Urinary bladder (tissue), 3 donors: ENCODE data around the gene FAM53B.

DNA sequence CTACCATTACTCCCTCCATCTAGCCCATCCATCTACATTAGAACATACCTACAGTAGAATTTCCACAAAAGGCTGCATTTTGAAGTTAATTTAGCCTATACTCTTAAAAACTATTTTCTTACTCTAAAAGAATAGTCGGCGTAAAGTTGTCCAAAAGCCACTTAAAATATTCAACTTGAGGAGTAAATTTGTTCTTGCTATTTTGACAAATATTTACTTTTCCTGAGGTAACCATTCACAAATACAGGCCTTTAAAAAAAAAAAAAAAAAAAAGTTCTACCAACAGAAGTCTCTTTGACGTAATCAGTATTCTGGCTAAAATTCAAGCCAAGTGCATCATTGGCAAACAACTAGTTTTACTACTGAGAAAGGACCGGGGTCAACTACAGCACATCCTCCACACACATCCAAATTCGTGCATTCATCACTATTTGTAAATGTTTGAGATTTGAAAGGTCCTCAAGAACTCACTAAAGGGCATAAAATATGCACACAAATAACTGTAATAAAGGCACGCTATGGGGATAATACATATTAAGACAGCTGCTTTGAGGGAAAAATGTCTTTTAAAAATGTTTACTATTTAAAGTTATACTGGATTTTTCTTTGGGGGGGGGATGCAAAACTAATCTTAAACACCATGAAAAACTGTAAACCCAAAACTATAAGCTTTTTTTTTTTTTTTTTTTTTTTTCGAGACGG, 2.0 kb downstream of the OAT start:
- PRO-cap: unidirectional peak, plus-strand start at position 353 of the sequence
- RAMPAGE, long total RNA: no peak

DNA sequence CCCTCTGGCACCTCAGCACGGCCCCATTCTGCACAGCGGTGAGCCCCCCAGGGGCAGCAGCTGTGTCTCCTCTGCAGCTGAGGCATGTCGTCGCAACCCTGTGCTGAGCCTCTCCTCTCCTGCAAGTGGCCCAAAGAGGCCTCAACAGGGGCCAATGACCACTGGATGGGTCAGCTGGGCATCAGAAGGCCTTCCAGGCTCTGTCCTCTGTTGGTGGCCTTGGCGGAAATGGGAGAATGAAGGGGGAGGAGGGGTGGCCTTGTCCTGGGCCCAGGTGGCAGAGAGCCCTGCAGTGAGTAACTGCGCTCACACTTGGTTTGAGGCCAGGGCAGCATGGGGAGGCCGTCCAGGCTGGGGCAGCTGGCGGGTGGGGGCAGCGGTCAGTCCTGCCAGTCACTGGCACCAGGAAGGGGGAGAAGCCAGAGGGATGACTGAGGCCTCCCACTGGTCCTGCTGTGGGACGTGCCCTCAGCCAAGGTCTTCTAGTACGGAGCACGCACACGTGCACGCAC, 59.8 kb downstream of the LHPP start:
- PRO-cap: no peak
- RAMPAGE, long total RNA: no peak

DNA sequence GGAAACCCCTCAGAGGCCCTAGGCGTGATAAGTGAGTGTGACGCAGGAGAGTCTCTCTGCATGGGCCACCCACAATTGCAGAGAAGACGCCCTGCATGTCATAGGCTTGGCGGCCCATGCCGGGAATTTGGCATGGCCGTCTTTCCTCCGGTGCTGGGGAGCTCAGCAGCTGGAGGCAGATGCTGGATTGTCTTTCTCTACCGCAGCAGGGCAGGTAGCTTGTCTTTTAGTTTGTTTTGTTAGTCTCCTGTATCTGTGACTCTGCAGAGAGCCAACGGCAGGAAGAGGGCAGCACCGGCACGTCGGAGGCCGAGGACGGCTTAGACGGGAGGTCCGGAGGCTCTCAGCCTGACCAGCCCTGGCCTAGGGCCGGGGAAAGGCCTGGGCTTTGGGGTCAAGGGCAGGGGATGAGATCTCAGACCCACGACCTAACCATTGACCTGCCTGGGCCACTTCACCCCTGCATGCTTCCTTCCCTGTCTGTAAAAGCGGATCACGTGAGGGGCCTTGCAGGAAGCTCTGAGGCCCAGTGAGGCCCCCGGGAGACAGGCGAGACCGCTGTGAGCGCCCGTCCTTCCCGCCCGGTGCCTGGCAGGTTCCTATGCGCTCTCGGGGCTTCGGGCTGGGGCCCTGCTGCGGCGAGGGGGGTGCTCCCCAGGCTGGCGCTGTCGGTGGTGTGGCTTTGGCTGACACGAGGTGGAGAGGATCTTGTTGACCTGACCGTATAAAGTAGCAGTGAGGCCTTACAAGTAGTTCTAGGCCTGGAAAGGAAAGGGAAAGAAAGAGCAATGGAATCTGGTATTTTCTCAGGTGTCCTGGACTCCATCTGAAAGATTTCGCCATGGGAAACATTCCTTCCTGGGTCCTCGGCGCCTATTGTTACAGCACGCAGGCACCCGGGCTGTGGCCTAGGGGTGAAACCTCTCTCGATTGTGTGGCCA, 72.8 kb downstream of the LHPP start:
- PRO-cap: no peak
- RAMPAGE, long total RNA: no peak

DNA sequence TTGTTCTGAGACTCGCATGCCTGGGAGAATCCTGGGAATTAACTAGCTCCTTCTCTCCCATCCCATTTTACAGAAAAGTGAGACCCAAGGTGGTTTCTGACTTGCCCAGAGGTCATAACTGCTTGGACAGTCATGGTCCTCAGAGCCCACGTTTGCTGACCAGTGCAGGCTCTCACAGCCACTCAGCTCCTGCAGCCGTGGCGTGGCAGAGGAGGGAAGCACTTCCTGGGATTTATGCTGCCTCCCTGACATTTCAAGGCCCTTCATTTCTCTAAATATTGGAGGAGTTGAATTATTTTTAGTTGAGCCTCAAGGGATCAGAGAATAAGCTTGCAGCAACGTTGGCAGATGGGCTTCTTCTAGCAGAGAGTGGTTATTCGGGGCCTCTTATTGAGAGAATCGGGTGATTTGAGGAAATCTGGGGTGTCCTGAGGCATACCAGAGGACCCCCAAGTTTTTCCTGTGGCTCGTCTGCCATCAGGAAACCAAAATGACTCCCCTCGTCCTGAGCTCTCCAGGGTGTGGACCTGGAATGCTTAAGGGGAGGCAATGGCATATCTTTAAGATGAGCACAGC, 77.1 kb downstream of the LHPP start:
- PRO-cap: no peak
- RAMPAGE, long total RNA: no peak

DNA sequence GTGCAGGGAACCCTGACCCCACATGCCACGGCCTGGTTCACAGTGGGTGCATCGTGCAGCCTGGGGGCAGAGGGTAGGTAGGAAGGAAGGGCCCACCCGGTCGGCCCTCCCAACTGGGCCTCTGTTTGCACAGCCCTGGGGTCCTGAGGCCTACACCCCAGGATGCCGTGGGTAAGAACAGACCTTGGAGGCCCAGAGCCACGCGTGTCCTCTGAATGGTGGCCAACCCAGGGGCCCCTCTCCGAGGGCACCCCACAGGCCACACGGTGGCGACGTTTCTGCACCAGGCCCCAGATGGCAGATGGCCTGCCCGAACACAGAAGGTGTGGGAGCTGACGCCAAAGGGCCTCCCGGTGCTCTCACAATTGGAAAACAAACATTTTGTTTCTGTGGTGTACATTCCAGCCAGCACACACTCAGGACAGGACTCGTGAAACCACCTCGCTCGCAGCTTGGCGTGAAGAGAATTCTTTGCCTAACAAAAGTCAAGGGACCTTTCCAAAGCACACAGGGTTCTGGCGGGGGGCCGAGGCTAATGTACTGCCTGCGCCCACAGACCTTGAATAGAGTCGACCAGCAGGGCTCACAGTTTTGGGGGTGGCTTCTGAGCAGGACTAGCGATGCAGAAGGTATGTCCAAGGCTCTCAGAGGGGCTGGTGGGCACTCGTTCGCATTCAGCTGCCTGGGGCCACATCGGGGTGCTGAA, 112.1 kb downstream of the FAM53B start:
- PRO-cap: no peak
- RAMPAGE, long total RNA: no peak

DNA sequence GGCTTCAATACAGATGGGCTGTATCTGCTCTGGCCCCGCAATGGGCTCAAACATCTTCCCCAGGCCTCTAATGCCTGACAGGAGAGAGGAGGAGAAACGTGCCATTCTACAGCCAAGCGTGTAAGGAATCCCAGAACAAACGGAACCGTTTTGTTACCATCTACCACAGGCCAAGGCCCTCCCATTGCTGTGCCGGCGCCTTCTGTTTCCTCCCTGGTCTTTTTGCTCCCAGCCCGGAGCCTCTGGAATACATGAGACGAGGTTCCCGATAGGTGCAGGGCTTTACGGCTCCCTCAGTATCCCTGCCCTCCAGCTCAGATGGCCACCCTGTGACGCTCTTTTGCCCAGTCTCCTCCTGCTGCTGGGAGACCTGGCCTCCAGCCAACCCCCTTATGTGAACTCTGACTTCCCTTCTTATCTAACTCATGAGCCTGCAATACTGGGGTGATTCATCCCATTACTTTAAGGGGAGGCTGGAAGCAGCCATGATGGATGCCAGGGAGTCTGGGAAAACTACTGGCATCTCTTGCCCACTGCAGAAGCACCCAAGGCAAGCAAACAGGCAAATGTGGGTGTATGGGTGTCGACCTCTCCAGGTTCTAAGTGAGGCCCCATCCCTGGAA, 97.8 kb downstream of the FAM53B start:
- PRO-cap: bidirectional peak, plus-strand start at position 252 of the sequence, minus-strand start at position 186 of the sequence
- RAMPAGE, long total RNA: no peak

GRCh38 chr10:124648629-124649421, 95.4 kb downstream of the FAM53B start:
- PRO-cap: unidirectional peak, plus-strand start at chr10:124649379
- RAMPAGE, long total RNA: no peak

DNA sequence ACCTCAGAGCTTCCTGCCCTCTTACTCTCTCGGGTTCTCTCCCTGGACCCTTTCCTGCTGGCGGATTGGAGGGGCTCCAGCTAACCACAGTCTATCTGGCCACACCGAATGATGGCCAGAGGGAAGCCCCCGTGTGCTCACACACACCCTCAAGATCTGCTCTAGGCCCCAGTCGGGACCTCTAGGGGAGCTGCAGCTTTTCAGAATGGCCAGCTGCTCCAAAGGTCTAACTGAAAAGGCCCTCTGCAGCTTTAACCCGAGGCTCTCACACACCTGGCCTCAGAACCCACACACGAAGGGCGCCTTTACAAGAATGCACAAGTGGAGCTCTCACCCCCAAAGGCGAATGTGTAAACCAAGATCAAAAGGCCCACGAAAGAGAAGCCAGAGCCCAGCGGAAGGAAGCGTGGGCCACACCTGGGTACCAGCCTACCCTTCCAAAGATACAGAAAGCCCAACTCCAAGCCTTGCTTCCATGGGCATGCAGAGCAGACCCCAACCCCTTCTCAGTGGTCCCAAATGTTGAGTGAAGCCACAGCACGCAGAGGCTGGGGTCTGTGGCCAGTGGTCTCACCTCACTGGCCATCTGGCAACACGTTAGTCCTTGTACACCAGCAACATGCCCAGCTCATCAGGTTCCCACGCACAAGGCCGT, 65.3 kb downstream of the FAM53B start:
- PRO-cap: no peak
- RAMPAGE, long total RNA: no peak

GRCh38 chr10:124686657-124687609, 57.2 kb downstream of the FAM53B start:
- PRO-cap: no peak
- RAMPAGE, long total RNA: no peak

DNA sequence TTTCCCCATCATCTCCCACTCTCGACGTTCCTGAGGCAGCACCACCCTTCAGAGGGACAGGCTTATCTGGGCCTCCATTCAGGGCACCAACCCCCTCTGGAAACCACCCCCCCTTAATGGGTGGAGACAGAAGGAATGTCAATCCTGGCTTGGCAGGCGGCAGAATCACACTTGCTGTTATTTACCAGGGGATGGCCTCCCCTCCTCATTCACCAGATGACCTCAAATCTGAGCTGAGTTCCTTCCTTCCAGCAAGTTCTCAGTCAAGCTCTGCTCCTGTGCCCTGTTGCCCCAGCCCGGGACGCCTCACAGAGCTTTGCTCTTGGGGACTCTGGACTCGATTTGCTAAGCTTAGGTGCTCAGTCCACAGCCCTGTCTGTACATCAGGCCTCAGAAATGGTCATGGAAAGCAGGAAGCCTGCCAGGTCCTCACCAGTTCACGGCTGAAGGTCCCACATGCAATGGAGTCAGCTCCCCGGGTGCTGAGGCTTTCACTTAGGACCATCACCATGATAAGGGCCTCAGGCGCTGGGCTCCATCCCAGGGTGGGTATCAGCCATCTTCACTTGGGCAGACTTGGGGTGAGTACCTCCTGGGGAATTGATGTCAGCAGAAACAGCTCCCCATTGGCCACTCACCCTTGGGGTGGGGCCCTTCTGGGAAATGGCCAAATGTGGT, 37.8 kb downstream of the FAM53B start:
- PRO-cap: no peak
- RAMPAGE, long total RNA: no peak

DNA sequence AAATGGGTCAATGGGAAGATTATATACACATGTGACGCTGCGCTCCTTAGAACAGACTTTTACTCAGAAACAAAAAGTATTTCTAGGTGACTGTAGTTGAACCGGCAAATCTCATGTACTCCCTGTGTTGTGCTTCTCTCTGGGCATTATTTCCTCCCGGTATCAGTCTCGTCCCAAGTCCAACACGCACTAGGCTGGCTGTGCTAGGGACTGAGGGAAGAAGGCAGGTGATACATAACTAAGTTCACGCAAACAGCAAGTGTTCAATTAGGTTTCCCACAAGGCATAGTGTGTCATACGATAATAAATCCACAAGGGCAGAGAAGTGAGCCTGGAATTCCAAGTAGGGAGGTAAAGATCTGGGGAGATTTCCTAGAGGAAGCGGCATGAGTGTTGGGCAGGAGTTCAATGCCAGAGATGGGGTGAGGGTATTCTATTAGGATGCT, 20.4 kb downstream of the FAM53B start:
- PRO-cap: no peak
- RAMPAGE, long total RNA: no peak

- PRO-cap: bidirectional peak, plus-strand start at chr10:124744437, minus-strand start at chr10:124744286; unidirectional peak, minus-strand start at chr10:124744819
- RAMPAGE, long total RNA: no peak
These were observed at the start of gene FAM53B for GRCh38 chr10:124743809-124744998. FAM53B (minus strand) TSS chr10:124744378.

DNA sequence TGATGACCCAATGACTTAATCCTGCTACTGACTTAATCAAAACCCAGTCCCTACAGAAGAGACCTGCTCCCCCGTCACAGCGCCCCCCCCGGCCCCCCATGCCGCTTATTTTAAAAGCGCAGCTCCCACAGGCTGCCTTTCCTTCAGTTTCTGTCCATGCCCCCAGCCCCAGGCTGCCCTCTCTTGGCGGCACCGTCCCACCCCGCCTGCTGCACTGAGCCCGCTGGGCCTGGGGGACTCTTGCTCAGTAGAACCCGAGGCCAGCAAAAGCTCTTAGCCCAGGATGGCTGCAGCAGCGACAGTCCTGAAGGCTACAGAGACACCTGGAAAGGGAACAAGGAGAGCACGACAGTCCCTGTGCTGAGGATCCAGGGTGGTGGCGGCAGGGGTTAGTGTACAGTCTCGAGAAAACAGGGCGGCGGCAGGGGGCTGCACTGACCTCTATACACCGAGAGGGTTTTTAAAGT, 31.7 kb downstream of the CTBP2 start:
- PRO-cap: no peak
- RAMPAGE, long total RNA: no peak

- PRO-cap: unidirectional peak, plus-strand start at chr10:125001522
- RAMPAGE, long total RNA: no peak
These were observed 26.7 kb downstream of the CTBP2 start for GRCh38 chr10:125000928-125001852.

DNA sequence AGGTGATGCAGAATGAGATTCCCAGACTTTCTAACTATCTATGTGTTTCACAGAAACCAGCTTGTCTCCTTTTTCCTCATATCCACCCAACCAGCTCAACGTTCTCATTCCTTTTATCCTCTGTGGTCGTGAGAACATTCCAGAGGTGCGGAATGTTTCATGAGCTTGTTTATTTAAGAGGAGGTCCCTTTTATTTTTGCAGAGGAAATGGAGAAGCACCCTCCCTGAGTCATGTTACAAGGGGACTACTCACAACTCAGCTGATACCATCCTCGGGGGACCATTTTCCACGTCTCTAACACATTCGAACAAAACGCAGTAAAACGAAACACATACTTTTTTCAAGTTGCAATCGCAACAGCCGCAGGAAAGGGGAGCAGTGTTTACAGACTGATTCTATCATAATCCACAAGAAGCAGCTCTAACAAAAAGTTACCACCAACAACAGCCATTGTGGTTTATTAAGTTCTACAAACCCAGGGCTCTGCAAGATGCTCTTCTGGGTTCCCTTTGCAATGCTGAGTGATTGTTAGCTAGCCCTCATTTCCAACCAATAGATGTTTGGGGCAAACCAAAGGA, 7.4 kb upstream of the CTBP2 start:
- PRO-cap: no peak
- RAMPAGE, long total RNA: no peak

DNA sequence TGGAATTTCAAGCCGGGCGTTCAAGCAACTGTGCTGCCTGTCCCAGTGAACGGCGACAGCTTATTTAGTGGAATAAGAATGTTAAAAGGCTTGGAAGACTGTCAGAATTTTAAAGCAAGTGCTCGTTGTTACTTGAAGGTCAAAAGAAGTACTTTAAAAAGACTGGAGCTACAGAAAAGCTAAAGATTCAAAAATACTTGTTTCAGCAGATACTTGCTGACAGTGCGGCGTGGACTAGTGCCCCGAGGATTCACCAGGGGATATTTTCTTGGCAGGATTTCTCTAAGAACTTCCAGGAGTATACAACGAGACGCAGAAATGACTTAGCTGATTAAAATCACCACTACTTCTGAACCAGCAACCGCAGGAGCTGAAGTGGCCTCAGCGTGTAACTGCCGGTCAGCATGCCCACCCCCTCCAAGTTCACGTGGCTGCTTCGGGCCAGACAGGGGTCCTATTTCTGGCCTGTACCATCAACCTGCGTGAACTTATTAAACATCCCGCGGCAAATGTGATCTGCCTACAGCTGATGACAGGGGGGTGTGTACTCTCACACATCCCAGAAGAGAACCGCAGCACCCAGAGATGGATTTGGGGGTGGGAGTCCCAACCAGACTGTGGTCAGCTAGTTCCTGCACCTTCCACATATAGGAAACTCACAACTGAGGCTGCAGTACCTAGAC, 86.1 kb upstream of the CTBP2 start:
- PRO-cap: no peak
- RAMPAGE, long total RNA: no peak

GRCh38 chr10:125123512-125124600, 96.0 kb upstream of the CTBP2 start:
- PRO-cap: no peak
- RAMPAGE, long total RNA: no peak

DNA sequence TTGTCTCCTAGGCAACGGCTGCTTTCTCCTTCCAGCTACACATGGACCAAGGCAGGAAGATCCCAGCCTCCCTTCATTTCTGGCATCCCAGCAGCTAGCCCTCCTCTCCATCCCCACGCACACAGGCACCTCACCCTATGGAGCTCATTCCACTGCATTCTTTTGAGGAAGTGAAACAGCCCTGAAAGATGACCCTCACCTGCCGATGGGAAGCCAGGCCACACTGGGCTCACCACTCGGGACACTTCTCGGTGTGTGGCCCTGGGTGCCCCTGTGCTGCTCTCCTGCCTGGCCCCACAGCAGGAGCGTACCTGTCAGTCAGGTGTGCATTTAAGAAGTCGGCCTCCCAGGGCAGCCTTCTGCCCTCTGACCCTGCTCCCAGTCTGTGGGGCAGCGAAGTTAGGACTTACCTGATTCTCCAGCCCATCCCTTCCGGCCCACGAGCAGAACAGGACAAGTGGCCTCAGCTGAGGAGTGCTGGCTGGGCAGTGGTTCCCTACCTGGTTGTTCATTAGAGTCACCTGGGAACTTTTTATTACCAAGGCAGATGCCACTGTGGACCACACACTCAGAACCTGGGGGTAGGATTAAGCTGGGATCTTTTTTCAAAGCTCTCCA, 107.8 kb upstream of the CTBP2 start:
- PRO-cap: no peak
- RAMPAGE, long total RNA: no peak

DNA sequence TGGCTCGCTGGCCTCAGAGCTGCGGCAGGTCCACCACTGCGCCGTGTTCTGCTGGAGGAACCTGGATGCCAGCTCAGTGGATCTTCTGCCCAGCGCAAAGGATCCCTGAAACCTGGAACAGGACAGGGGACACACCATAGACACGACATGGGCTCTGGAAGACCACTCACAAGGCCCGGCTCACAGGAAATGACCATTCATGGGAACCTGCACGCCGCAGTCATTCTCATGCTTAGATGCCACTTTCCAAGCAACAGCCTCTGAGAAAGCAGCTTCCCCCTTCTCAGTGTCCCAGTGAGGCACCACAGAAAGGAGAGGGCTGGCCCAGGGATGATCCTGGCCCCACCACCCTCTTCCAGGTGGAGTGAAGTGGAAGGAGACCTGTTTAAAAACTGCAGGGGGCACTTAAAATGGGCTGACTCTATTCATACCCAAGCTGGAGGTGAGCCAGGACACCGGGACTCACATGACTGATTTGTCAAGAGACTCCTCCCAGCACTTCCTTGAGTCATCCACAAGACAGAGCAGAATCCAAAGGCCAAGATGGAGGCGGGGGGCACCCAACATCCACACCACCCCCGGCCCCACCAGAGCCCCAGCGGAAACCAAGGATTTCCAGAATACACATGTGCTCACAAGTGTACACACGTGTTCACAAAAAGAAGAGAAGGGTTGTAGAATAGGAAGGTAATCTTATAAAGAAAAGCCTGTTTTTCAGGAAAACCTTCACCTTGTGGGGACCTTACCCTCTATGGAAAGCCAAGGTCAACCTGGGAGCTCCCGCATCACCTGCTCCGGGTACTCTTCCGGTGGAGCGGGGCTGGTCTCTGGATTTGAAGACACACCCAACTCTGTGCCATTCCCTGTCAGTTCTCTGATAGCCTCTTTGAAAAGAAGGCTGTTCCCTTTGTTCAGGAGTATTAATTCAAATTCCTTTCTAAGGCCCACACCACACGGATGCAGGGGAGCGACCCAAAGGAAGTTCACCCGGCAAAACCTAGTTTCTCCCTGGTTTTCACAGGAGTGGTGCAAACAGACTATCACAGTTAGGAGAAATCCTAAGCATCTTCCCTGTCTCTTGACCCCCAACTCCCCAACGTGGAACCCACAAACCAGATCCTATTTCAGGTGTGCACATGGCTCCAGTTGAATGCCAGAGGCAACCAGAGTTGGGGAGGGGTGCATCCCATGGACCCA, 121.5 kb upstream of the CTBP2 start:
- PRO-cap: bidirectional peak, plus-strand start at position 534 of the sequence, minus-strand start at position 394 of the sequence
- RAMPAGE, long total RNA: no peak

- PRO-cap: no peak
- RAMPAGE, long total RNA: no peak
These were observed 181.7 kb upstream of the CTBP2 start for GRCh38 chr10:125209631-125209977.